Colon Carcinoma Metastatic in the Lung (tissue), 2 donors: ENCODE measurements around a stretch of chr3.

DNA sequence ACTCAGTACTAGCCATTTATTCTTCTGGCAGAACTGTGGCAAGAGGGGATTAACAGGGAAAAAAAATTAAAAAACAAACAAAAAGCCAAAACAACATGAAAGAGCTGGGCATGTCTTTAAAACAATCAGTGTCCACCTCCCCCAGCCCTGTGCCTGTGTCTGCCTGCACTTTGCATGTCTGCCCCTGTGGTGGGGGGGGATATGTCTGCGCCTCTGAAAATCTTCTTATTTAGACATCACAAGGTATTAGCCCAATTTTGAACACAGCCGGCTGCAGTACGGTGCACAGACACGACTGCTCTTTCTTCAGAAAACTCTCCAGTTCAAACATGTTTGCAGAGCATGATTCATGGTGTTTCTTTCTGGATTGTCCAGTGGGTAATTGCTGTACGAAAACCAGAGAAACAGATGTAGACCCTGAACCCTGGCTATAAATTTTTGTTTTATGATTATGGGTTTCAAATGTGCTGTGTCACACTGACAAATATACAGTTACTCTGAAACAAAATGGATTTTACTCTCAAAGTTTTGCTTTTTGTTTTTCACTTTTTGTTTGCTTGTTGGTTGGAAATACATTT, 3.5 kb upstream of the RARB start:
- PRO-cap, 2 experiments = no peak in any of the 2 experiments

- PRO-cap, 2 experiments = no peak in any of the 2 experiments
Observed at GRCh38 chr3:25568450-25568989, 96.2 kb downstream of the TOP2B start.

DNA sequence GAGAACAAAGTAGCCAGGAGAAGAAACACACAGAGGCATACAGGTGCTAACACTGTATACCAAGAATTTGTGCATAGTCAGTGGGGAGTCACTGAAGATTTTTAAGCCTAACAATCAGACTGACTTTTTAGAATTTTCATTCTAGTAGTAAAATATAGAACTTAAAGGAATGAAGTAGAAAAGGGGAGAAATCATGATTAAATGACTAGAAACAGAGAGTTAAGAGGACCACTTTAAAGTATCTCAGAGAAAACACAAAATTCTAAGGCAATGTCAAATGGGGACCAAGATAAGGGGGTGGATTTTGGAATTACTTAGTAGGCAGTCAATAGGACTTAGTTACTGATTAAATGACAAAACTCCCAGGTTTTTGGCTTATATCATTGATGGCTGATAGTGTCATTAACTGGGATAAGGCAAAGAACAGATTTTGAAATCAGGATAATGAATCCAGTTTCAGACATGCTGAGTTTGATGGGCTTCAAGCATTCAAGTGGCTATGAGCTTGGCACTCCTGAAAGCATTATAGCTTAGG, 54.0 kb downstream of the TOP2B start:
- PRO-cap, 2 experiments = no peak in any of the 2 experiments

GRCh38 chr3:25614974-25615892, 49.5 kb downstream of the TOP2B start:
- PRO-cap, 2 experiments = no peak in any of the 2 experiments

- PRO-cap, 2 experiments = no peak in any of the 2 experiments
Observed at GRCh38 chr3:25620505-25620926, 44.2 kb downstream of the TOP2B start.

GRCh38 chr3:26768278-26768685, 145.7 kb downstream of the LRRC3B start:
- PRO-cap, 2 experiments = no peak in any of the 2 experiments

- PRO-cap, 2 experiments = peak in 1 of 2 experiments; most common minus-strand start chr3:27317214 (in 1)
Observed at GRCh38 chr3:27317082-27317715, 52.0 kb downstream of the NEK10 start.

GRCh38 chr3:27385680-27386115, 16.5 kb upstream of the NEK10 start:
- PRO-cap, 2 experiments = no peak in any of the 2 experiments

DNA sequence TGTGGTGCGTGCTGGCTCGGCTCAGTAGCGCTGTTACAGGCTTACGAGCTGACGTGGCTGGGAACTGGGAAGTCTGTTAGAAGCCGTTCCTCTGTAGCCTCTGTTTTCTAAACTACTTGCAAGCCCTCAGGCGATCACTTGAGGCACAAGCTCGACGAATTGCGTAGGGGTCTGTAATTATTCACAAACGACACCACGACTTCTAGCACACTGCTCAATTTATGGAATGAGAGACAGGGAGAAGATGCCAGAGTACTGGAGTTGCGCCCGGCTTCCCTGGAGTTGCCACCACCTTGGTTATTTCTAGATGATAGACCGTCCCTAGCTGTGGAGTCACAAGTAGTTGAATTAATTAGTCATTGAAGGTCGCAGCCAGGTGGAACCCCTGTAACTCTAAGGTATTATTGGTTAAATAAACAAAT, 698 bp upstream of the AZI2 start:
- PRO-cap, 2 experiments = peak in 1 of 2 experiments; most common minus-strand start position 102 of the sequence (in 1)

DNA sequence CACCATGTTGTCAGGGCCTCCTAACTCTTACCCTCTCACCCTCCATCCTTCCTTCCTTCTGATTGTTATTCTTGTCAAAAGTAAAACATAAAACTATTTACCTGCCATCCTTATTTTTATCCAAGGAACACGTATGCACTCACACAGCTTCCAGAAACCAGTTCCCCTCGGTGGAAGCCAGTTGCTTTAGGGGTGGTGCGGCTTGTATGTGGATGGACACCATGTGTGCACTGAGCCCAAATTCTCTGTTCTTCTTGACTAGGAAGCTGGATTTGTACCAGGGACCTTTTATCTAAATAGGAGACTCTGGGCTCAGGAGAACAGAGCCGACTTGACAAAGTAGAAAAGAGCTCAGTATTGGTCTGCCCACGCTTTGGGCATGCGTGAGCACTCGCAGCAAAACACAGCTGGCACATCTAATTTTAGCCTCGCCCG, 1.2 kb upstream of the RBMS3 start:
- PRO-cap, 2 experiments = no peak in any of the 2 experiments

- PRO-cap, 2 experiments = no peak in any of the 2 experiments
Observed at GRCh38 chr3:29311648-29312270, 30.9 kb downstream of the RBMS3 start.

GRCh38 chr3:29318508-29318984, 37.7 kb downstream of the RBMS3 start:
- PRO-cap, 2 experiments = no peak in any of the 2 experiments

DNA sequence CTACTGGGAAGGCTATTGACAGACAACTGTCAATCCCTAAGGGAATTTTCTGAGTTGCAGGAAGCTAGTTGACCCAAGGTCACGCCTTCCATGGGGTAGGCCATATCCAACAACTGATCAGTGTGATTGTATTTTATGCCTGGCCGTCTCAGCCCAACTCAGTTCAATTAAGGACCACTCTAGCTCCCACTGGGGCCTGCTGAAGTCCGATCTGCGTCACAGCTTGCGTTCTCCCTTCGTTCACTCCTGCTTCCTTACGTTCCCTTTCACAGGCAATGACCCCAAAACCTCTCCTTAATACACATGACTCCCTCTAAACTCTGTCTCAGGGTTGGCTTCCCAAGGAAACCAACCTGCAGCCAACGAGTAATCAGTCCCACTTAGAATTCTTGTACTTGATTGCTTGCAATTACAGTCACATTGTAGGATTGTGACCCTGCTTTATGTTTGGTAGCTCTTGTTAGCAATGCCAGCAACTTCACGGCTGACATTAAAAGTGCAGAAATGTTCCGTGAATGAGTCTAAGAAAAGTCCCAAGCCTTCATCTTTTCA, 428.1 kb downstream of the RBMS3 start:
- PRO-cap, 2 experiments = no peak in any of the 2 experiments

- PRO-cap, 2 experiments = no peak in any of the 2 experiments
Observed at GRCh38 chr3:29994841-29995212, 611.6 kb upstream of the TGFBR2 start.

GRCh38 chr3:30440704-30441374, 165.6 kb upstream of the TGFBR2 start:
- PRO-cap, 2 experiments = no peak in any of the 2 experiments

DNA sequence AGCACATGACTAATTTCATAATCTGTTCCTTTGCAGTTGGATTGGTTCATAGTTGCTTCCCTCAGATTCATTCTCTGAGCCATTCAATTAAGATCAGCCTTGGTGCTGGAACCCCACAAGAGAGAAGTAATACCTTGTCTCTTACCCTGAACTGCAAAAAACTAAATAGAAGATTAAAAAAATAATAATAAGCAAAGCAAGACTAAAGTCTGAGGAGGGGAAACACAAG, 87.4 kb upstream of the TGFBR2 start:
- PRO-cap, 2 experiments = no peak in any of the 2 experiments

GRCh38 chr3:30612548-30613588, 6.5 kb downstream of the TGFBR2 start:
- PRO-cap, 2 experiments = no peak in any of the 2 experiments

GRCh38 chr3:30615417-30616164, 9.2 kb downstream of the TGFBR2 start:
- PRO-cap, 2 experiments = no peak in any of the 2 experiments

- PRO-cap, 2 experiments = no peak in any of the 2 experiments
Observed at GRCh38 chr3:30637383-30637680, 30.9 kb downstream of the TGFBR2 start.

DNA sequence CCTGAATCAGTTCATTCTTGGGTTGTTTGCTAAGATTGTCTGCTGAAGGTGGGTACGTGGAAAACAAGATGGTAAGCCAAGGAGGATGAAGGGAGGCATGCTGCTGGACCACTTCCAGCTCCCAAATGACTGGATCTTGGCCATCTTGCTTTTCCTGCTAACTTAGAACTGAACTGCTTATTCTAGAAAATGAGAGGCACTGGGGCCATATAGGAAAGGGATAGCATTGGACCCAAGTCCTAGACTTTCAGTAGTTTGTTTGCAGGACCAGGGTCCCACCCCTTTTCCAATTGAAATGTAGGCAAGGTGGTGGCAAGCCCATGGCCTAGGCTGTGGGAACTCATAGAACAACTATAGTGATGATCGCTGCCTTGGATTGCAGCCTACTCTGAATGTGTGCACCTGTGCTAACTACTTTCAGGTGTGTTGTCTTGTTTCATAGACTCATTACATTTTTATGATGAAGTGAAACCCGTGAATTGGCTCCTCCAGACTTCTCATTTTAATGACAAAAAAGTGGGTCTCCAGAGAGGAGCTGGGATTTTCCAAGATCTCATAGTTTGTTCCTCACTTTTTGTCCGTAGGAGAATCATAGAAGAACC, 50.2 kb downstream of the TGFBR2 start:
- PRO-cap, 2 experiments = no peak in any of the 2 experiments